Glomerular endothelial cell (primary cell): ENCODE measurements around the genes C21orf58 and PRMT2.

- RAMPAGE, long total RNA: no peak
Observed at GRCh38 chr21:46264996-46265468, 20.4 kb downstream of the MCM3AP start.

DNA sequence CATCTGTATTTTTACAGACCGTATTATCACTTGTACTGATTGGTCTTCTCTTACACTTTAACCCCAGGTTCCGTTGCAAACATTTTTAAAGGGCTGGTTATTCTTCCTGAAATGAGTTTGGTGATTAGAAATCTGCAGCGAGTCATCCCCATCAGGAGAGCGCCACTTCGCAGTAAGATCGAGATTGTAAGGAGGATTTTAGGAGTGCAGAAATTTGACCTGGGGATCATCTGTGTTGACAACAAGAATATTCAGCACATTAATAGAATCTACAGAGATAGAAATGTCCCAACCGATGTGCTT, 612 bp downstream of the YBEY start:
- RAMPAGE, long total RNA: no peak

- RAMPAGE, long total RNA: no peak
Observed at GRCh38 chr21:46297083-46298321, 11.4 kb downstream of the YBEY start.

GRCh38 chr21:46323365-46323950, at the start of gene C21orf58:
C21orf58 (minus strand) TSS chr21:46323870.
- RAMPAGE, long total RNA: no peak

DNA sequence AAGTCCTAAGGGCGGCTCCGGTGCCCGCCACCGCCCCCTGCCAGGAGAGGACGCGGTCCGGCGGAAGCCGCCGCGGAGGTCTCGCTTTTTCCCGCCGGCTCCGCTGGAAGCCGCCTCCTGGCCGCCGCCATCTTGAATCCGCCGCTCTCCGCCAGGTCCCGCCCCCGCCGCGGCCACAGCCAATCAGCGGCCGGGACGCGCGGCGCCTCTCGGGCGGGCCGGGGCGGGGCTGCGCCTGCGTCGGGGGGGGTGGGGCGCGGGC, 297 bp downstream of the PCNT start:
- RAMPAGE, long total RNA: no peak

GRCh38 chr21:46459466-46460259, 972 bp downstream of the DIP2A start:
- RAMPAGE, long total RNA: no peak

- RAMPAGE, long total RNA: start-site peak on the plus strand at chr21:46635675-46635723, 192 and 207 reads in 2 replicates
Observed at GRCh38 chr21:46634783-46635786, at the start of gene PRMT2. PRMT2 (plus strand) TSS chr21:46635674.